HGPS cell (cell line): ENCODE measurements around a stretch of chr9.

DNA sequence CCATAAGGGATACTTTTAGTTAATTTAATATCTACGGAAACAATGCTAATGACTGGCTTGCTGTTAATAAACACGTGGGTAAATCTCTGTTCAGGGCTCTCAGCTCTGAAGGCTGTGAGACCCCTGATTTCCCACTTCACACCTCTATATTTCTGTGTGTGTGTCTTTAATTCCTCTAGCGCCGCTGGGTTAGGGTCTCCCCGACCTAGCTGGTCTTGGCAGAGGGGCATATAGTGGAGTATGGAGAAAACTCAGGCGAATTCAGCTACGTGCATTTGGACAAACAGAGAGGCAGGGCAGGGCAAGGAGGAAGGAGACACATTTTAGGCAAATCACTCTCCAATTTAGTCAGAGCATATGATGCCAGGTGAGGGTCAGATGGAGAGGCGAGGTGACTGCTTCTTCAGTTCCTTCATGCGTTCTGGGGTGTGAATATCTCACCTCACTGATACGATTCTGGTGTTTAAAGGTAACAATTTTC is 54.2 kb downstream of the RAPGEF1 start:
- RRBS = no CpG with 5 or more reads among the region's 10 CpGs

DNA sequence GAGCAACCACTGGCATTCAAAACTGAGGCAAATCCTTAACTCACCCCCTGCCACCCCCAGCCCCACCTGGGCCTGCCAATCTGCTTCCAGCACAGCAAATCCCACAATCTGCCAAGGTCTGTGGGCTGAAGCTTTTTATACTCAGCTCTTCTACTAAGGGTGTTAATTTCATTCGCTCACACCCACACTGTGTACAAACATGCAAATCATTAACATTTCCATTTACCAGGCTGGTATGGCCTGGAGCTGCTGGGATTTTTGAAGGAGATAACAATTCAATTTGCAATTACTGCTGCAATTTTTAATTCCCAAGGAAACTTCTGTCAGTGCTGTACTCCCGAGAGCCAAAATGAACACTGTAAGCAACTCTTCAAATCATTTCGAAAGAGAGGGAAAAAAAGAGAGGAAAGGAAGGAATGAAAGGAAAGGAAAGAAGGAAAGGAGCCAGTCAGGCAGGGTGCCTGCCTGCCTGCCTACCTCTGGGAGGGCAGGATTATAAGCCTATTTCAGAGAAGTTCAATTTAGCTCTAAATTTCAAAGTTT is 35.5 kb downstream of the RAPGEF1 start:
- RRBS = no CpG with 5 or more reads among the region's 3 CpGs

DNA sequence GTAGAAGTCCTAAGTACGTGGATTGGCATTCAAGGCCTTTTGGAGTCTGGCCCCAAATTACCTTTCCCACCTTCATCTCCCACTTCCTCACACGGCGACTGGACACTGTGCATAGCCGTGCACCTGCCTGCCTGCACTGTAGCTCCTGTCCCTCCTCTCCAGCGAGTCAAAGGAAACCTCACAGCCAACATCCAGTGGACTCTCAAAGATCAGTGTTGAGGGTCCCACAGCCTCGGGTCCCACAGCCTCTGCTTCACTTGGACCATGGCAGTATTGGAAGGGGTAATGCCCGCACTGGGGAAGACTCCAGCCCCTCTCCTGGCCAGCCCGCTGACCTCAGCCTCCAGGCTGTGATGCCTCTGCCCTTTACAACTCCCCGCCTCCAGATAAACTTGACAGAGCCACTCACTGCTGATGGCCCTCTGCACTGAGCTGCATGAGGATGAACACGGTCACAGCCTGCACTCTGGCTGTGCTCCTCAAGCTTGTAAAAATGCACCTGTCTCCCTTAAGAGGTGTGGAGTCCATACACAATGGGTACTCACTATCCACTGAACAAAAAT is 23.0 kb downstream of the RAPGEF1 start:
- RRBS = no CpG with 5 or more reads among the region's 10 CpGs

- RRBS = 97% methylated on average over 5 of the region's 18 CpGs
Measured at GRCh38 chr9:131721019-131721703, 18.7 kb downstream of the RAPGEF1 start.

GRCh38 chr9:131738230-131738661 is 1.6 kb downstream of the RAPGEF1 start:
- RRBS = no CpG with 5 or more reads among the region's 6 CpGs

GRCh38 chr9:131874944-131875351 is 135.1 kb upstream of the RAPGEF1 start:
- RRBS = no CpG with 5 or more reads among the region's 8 CpGs

- RRBS = no CpG with 5 or more reads among the region's 19 CpGs
Measured at GRCh38 chr9:132213956-132214638, 52.2 kb downstream of the NTNG2 start.

DNA sequence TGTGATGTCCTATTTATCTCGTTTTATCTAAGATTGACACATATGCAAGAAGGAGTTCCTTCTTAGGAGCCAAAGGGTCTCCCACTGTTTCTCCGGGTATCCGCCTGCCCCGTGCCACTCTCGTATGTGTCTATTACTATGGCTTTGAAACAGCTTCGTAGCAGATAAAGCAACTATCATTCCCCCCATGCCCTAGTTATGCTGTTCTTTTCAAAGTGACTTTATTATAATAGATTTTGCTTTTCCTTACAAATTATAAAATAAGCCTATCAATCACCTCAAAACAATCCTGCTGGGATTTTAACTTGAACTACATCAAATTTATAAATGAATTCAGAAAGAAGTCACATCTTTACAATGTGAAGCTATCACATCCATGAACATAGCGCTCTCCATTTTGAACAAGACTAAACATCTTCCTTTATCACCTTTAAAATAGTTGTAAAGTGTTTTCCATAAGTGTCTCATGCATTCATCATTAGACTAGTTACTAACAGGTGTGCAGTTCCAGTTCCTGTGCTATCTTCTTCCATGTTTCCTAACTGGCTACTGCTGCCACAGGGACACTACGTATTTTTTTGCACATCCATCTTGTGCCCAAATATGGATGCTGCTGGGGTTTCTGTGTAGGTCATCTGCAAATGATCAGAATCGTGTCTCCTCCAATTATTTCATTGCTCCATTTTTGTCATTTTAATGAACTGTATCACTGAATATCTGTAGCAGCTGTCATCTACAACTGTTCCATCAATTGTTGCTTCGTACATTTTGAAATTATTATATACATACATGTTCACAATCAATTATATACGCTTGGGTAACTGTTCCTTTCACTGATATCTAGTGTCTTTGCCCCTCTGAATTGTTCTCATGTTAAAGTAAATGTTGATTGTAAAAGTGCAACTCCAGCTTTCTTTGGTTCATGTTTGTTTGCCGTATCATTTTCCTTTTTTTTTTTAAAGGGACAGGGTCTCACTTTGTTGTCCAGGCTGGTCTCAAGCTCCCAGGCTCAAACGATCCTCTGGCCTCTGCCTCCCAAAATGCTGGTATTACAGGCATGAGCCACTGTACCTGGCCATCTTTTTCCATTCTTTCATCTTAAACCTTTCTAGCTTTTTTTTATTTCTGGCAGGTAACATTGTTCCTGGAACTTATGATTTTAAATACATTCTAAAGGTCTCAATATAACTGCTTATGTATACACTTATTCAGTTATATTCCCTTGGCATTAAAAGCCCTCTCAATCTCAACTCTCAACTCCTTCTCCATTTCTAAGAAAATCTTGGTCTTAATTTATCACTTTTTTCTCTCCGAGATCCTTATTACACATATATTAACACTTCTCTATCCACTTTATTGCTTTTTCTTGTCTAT is 37.6 kb downstream of the SETX start:
- RRBS = no CpG with 5 or more reads among the region's 14 CpGs

- RRBS = 76% methylated on average over 3 of the region's 12 CpGs
Measured at GRCh38 chr9:132548282-132548812, 34.1 kb upstream of the BARHL1 start.

DNA sequence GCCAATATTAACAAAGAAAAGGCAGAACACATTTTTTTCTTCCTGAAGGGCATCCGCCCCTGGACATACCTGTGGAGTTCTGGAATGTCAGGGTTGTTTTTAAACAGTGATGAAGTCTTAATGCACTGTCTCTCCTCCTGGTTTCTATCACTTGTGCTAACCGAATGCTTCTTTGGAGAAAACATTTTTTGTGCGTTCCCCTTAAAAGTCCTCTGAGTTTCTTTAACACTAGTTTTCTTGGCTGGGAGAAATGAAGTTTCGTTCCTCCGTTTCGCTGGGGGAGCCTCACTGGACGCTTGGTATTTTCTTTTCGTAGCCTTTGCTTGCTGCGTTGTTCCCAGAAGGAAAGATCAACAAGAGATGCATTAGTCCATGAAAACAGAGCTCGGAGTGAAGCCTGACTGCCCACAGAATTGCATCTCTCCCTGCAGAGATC is 7.4 kb downstream of the DDX31 start:
- RRBS = no CpG with 5 or more reads among the region's 10 CpGs

DNA sequence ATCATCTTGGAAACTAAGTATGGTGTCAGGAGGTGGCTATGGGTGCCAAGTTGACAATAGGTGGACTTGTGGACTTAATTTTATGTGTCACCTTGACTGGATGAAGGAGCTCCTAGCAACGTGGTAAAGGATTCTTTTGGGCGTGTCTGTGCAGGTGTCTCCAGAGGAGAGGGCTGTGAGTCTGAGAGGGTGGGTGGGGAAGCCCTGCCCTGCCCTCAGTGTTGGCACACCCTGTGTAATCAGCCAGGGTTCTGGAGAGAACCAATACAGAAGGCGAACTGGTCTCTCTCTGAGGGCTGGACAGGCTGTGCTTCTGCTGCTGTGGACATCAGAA is 60.9 kb downstream of the GTF3C4 start:
- RRBS = no CpG with 5 or more reads among the region's 3 CpGs

DNA sequence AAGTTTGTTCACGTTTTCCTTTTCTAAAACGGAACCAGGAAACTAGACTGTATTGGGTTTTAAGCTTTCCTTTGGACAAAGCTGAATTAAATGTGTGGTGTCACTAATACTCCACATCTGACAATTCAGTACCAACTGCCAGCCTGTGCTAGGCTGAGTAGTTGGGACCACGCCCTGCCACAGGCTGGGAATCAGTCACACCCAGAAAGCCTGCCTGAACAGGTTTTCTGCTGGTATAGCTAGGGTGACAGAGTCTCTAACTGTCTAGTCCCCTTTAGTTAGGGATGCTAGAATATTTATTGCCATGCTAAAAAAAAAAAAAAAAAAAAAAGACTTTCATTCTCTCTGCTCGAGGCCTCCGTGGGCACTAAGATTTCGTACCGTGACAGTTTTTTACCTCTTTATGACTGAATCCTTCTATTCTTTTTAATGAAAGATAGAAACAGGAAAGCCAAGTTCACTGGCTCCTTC is 15.7 kb downstream of the SPACA9 start:
- RRBS = no CpG with 5 or more reads among the region's 7 CpGs

- RRBS = no CpG with 5 or more reads among the region's 20 CpGs
Measured at GRCh38 chr9:132983816-132984721, 5.6 kb downstream of the GFI1B start.

DNA sequence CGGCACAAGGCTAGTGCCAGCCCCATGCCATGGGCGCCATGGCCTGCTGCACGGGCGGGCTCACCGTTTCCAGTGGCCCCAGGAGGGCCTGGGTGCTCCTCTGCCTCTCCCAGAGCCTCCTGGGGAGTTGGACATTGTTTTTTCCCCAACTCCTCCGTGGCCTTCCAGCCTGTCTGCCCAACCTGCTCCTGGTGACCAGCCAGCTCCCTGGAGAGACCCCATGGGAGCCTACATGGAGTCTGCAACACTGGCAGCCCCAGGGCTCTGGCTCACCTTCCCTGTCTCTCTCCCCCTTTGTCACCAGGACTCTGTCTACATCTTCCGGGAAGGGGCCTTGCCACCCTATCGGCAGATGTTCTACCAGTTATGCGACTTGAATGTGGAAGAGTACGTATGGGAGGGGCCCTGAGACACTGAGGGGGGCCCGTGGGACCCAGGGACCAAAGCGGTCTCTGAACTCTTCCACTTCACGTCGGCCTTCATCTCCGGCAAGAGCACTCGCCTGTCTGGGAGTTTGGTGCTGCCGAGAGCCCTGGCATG is 6.0 kb upstream of the CEL start:
- RRBS = no CpG with 5 or more reads among the region's 17 CpGs

GRCh38 chr9:133075847-133076412 is 14.1 kb downstream of the CEL start:
- RRBS = no CpG with 5 or more reads among the region's 3 CpGs

DNA sequence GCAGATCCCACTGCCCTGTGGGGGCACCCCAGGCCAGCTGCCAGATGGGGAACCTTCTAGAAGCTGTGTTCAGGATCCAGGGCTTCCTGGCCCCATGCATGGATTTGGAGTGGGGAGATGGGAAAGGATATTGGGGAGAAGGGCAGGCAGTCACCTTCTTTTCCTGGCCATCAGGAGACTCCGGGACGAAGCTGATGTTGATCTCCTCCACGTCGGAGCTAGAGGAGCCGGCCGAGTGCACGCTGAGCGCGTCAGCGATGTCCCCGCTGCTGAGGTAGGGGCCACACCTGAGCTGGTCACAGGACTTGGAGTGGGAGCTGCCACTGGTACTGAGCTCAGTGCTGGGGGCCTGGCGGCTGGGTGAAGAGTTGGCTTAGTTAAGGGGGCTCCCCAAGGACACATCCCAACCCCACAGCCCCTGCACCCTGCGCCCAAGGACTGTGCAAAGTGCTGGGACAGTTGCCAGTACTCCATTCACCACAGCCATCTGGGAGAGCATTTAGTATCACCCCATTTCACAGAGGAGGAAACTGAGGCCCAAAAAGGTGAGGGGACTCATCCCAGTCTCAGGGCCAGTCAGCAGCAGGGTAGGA is 19.2 kb downstream of the RALGDS start:
- RRBS = 87% methylated on average over 4 of the region's 13 CpGs

GRCh38 chr9:133122978-133123817 is 2.2 kb upstream of the RALGDS start:
- RRBS = no CpG with 5 or more reads among the region's 16 CpGs

DNA sequence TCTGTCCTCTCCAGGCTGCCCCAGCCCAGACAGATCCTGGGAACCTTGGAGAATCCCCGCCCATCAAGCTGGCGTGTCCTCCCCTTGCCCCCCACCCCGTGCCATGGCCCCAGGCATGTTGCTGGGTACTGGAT is 15.5 kb downstream of the GBGT1 start:
- RRBS = no CpG with 5 or more reads among the region's 3 CpGs

DNA sequence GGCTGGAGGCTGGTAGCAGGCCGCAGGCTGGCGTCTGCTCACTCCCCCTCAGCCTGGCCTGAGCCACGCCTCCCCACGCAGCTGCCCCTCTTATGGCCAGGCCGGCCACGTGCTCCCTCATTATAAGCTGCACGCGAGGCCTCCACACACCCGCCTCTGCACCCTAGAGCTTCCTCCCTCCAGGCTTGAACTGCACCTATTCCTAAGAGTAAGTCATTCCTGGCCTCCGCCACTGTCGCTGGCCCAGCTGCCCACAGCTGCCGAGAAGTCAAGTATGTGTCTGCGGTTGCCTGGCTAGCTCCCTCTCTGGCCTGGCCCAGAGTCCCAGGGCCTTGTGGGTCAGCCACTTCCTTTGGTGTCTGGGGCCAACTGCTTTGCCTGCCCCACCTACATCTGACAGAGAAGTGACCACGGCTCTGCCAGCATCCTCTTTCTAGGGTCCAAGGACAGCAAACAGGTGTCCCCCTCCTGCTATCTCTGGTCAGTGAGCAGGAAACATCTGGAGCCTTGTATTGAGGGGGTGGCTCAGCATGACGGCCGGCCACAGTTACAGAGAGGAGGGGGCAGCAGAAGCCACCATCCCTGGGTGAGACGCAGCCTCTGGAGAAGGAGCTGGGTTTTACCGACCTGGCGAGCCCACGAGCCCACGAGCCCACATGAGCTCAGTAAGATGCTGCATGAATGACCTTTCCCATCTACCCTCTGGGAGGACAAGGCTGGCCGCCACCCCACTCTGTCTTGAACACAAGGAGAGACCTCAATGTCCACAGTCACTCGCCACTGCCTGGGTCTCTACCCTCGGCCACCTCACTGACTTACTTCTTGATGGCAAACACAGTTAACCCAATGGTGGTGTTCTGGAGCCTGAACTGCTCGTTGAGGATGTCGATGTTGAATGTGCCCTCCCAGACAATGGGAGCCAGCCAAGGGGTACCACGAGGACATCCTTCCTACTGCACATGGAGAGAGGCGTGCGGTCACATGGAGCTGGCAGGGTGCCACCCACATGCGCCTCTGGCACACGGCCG is 47.9 kb upstream of the OBP2B start:
- RRBS = no CpG with 5 or more reads among the region's 32 CpGs

DNA sequence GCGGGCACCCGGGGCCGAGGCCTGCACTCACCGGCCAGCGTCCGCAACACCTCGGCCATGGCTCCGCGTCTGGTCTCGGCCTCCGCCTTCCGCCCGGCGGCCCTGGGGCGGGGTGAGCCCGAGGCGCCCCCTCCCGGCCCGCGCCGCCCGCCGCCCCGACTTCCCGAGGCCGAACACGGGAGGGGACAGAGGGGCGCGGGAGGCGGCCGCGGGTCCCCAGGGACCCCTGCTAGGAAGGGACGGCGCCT is 60.9 kb downstream of the SURF6 start:
- RRBS = 6% methylated on average over 17 of the region's 34 CpGs